Mesothelial cell of epicardium (in vitro differentiated cells): ENCODE results near the genes RPE65, ZRANB2, AK5 and FUBP1.

DNA sequence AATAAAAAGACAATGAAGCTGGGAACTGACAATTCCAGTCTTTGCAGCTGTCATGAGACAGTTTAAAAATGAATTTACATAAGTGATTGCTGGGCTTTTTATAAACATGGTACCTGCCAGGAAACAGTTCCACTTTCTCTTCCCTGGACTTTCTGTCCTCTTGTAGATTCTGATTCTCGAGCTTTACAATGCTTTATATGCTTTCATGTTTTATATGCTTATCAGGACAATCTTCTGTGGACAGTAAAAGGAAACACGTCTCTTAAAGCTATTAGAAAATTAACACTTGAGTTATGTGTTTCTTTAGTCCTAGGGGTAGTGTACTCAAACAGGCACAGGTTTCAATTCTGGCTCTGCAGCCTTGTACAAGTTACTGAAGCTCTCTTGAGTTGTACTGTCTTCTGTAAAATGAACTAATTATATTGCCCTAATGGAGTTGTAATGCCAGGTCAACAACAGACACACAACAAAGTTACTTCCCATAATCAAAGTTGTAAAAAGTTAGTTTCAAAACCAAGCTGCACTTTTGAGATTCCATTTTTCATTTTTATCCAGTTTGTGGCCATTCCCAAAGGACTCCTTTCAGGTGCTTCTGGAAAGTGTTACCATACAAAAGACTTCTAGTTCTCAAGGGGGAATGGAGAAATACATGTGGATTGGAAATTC, 18.7 kb downstream of the GNG12 start:
- PRO-cap, result no peak

DNA sequence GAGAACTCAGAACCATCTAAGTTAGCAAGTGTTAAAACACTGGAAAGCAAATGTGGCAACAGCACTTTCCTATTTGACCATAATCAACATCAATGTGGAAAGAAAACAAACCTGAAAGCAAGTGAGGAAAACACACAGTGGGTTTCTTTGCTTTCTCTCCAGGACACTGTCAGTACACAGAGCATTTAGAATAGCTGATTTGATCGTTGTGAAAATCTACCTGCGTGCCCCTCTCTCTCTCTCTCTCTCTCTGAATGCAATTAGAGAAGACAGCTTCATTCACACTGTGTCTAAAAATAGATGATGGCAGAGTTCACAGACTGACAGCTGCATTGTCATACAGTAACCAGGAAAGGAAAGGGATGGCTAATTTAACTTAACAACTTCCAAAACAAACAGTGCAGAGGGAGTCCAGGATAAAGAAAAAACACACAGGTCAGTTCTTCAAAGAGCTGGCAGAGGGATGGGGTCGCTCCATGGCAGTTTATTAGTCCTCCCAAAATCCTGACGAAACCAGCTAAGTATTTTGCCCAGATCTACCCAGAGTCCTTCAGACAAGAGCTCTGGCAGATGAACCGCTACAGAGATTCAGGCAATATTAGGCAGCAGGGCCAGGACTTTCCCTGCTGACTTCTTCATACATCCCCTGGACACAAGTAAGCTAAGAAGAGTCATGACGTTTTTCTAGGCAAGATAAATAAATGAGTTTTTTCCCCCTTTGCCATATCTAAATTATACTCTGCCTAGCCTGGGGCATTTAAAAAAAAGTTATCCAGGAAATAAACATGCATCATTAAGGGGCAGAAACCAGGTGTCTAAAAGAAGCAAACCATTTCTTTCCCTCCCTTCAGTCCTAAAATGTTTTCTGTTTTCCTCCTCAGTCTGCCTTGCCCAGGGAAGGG, 58.9 kb downstream of the WLS start:
- PRO-cap, result no peak

DNA sequence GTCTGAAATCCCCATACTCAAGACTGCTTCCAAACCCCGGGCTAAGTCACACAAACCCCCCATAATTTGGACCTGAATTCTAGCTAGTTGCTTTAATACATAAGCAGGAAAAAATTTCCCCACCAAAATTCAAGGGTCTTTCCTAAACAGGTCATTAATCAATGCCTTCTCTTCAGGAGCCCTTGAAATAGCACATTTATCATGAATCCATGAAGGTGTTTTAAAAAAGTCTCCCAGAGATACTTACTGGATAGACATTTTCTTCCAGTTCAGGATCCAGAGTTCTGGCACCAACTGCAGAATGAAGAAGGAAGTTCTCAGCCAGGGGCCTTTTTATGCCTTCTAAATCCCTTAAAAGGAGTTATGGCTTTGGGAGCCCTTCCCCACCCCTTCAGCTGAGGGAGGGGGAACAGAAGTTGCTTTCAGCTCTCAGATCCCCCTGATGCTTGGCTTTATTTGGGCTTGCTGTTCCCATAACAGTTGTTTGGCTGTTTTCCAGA, at the start of gene RPE65:
TSS of gene RPE65 (minus strand) at position 307 of the 500 bp plus-strand sequence.
- PRO-cap, result no peak

- PRO-cap, result no peak
Observed at GRCh38 chr1:69120215-69120796, 447.4 kb upstream of the LRRC7 start.

DNA sequence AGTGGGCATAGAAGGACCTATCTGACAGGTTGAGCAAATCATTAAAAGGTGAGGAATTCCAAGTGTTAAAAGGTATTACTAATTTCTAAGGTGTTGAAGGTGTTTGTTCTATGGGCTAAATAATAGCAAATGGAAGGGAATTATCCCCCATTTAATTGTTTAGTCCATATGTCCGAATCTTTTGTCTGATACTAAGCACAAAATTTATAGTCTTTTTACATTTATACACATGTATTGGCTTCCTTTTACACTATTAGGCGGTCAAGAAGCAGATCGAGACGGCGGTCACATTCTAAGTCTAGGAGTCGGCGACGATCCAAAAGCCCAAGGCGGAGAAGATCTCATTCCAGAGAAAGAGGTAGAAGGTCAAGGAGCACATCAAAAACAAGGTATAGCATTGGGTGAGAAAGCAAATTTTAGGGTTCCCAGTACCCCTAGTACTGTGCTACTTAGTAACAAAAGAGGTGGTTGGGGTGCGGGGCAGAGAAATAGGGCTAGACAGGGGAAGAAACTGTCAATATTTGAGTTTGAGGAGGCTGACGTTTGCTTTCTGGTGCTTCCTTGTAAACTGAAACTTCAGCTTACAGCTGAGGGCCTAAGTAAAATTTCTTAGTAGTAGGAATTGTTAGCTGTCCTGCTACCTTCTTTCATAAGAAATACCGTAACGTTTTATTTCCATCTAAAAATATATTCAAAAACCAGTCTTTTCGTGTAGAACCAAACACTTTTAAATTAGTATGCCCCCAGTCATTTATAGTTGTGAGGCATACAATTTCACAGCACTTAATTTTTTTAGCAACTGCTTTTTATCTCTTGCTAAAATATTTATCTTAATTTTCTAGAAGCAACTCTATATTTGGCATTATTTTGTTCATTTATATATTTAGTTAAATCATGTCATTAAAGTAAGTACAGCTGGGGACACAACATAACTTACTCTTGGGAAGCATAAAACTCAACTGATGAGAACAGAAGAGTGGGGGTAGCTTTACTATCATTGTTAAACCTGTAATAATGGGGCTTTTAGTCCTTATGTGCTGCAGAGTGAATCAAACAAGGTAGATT, 23.6 kb downstream of the SRSF11 start:
- PRO-cap, result no peak

DNA sequence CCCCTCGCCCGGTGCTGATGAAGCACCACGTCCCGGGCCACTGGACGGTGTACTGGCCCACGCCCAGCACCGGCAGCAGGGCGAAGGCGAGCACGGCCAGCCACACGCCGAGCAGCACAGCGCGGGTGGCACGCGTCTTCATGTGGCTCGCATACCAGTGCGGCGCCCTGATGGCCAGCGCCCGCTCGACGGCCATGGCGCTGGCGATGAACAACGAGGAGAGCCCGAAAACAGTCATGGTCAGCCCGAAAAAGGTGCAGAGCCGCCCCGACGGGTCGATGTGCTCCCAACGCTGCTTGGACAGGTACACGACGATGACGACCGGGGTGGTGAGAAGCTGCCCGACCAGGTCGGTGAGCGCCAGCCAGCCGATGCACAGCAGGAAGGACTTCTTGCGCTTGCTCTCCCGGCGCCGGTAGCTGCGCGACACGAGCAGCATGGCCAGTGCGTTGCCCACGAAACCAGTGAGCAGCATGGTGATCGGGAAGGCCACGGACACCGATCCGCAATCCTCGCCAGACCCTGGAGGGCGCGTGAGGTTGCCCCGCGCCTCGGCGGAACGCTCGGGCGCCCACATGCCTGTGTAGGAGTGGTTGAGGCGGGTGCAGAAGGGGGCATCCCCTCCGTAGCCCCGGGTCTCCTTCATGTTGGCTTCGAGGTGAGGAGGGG, 550 bp downstream of the PTGER3 start:
- PRO-cap, result no peak

GRCh38 chr1:71080032-71080490, 774 bp downstream of the ZRANB2 start:
- PRO-cap, result no peak

DNA sequence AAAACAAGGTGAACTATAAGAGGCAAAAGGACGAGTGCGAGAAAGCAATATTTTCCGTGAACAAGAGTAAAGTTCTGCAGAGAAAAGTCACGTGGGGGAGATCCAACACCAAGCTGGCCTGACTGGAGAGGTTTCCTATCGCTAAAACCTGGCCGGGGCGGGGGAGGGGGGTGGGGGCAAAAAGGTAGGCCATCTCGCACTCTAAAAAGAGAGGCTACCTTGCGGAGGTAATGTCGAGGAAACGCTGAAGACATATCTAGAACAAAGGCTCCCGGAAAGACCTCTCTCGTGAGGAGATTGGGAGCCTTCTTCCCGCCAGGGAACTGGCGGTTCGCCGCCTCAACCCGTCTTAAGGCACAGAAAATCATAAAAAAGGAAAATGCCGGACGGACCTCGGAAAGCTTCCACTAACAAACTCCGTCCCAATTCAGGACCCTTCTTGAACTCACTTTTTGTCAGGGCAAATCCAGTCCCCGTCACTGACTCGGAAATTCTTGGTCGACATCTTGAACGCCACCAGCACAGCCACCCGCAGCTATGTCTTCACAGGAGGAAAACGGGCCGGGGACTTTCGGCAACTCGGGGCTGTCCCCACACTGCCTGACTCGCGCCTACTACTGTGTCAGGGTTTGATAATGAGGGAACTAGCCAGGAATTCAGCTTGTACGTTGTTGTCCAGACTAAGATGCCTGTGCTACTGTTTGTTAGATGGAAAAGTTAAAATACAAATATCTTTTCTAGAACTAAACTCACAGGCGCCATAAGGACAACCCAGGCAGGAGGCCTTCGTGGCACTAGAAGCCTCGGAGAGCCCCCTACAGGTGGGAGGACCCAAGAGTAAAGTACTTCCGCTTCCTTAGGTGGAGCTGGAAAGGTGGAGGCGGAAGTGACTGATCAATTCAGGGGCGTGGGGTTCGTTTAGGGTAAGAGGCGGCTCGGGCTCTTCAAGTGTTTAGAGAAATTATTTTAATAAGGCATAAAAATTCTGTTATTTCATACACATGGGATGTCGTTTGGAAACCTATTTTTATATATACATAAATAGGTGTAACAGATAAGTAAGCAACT, at the start of gene ZRANB2:
TSS of gene ZRANB2 (minus strand) at position 545 of the 1,068 bp plus-strand sequence.
- PRO-cap, result bidirectional peak, plus-strand start at position 897 of the sequence, minus-strand start at position 545 of the sequence

- PRO-cap, result no peak
Observed at GRCh38 chr1:71638046-71638510, 557.2 kb upstream of the ZRANB2 start.

- PRO-cap, result no peak
Observed at GRCh38 chr1:74594221-74594591, 79.4 kb downstream of the ERICH3 start.

DNA sequence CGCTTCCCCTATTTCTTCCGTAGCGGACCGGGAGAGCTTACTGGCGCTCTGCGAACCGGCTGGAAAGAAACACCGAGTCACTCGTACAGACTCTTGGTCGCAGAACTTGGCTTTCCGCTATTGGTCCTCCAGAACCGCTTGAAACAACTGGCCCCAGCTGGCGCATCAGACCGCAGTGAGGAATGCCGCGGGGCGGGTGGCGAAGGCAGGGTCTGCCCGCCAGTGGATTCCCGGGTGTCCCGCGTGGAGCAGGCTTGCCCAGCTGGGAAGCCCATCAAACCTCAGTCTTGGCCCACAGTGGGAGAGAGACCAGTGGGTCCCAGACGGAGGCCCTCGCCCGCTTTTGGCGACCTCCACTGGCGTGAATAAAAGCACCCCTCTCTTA, 4.0 kb upstream of the LHX8 start:
- PRO-cap, result no peak

- PRO-cap, result no peak
Observed at GRCh38 chr1:75672442-75673284, 51.8 kb upstream of the ACADM start.

GRCh38 chr1:75723869-75724177, 686 bp upstream of the ACADM start:
- PRO-cap, result no peak

DNA sequence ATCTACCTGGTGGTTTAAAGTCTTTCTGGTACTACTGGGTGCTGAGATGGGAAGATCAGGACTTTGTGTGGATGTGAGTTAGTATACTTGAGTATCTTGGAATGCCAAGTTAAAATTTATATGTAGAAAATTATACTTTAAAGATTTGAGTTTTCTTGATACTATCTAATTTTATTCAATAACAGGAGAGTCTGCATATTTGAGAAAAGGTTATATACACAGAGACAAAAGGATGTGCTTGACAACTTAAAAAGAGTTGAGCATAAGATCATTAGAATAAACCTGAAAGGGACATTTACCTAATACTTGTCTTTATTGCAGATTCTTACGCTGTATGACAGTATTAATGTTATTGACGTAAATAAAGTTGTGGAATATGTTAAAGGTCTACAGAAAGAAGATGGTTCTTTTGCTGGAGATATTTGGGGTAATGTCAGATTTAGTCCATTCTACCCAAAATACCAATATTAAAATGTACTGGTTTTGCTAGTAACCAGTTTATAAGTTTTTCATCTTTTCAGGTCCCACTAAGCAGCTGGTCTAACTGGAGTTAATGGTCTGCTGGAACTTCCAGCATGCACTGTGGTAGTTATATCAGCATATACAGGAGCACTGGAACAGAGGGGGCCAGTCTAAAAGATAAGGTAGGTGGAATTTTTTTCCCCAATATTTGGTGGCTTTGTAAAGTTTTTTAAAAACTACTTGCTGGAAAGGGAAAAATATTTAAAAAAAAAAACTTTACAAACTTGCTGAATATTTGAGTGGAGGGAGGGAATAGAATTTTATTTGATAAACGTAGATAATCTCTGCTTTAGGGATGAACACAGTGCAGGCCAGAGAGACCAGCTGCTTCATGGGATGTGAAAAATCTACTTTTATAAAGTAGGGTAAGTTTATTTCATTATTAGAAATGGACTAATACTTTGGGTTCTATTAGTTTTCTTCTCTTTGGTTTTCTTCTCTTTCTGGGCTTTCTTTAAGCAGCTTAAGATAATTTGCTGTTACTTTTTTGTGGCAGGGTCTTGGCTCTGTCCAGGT, 3.9 kb downstream of the RABGGTB start:
- PRO-cap, result no peak

GRCh38 chr1:77281672-77282288, at the start of gene AK5:
TSS of gene AK5 (plus strand) at chr1:77282019.
- PRO-cap, result no peak

DNA sequence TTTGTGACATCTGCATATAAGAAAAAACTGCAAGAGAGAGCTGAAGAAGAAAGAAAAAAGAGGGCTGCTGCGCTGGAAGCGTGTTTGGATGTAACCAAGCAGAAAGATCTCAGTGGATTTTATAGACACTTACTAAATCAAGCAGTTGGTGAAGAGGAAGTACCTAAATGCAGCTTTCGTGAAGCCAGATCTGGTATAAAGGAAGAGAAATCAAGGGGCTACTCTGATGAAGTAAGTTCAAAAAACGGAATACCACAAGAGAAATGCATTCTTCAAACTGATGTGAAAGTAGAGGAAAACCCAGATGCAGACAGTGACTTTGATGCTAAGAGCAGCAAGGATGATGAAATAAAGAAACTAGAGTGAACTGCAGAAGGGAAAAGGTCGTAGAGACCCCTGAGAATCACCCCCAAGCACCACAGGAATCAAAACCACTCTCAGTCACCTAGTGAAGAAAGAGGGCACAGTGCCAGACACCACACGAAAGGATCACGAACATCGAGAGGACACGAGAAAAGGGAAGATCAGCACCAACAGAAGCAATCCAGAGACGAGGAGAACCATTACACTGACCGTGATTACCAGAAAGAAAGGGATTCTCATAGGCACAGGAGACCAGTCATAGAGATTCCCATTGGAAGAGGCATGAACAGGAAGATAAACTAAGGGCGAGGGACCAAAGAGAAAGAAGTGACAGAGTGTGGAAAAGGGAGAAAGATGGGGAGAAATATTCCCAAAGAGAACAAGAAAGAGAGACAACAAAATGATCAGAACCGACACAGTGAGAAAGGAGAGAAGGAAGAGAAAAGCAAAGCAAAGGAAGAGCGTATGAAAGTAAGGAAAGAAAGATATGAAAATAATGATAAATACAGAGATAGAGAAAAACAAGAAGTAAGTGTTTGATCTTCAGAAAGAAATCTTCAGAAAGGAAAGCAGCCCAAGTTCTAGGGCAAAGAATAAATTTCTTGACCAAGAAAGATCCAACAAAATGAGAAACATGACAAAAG, 40.6 kb upstream of the NEXN start:
- PRO-cap, result no peak

- PRO-cap, result unidirectional peak, plus-strand start at chr1:77978391
Observed at GRCh38 chr1:77978023-77978982, 569 bp downstream of the FUBP1 start.

- PRO-cap, result bidirectional peak, plus-strand start at chr1:77979306, minus-strand start at chr1:77979098; bidirectional peak, plus-strand start at chr1:77979536, minus-strand start at chr1:77979468
Observed at GRCh38 chr1:77978983-77979707, at the start of gene FUBP1. TSS of gene FUBP1 (minus strand) at chr1:77979072.

- PRO-cap, result no peak
Observed at GRCh38 chr1:78143224-78143471, 97.4 kb downstream of the GIPC2 start.

DNA sequence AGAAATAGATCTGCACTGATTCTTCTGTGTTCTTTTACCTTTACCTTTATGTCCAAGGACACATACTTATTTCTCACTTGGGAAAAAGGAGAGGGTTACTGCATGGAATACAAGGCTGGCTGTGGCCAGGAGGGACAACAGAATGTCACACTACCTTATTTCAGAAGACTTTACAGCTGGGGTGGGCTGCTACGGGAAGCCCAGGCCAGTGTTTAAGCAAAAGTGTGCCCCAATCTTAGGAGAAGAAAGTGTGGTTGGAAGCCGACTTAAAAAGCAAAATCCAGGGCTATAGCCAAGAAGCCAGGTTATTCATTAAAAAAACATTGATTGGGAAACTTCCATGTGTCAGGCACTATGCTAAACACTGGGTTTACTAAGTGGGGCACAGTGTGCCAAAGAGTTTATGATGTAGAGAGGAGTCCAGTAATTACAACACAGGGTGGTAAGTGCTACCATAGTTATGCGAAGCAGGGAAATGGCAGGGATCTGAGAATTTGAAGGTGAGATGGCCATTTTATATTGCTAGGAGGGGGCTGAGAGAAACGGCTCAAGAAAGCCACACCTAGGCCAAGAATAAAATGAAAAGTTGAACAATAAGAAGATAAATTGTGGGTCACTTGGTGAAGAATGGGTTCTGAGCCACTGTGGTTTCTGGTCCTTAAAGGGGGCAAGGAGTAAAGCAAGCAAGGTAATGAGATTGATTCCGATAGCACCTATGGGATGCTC, 177.6 kb downstream of the GIPC2 start:
- PRO-cap, result no peak